ENCODE results near the genes MPDU1 and SHBG.

DNA sequence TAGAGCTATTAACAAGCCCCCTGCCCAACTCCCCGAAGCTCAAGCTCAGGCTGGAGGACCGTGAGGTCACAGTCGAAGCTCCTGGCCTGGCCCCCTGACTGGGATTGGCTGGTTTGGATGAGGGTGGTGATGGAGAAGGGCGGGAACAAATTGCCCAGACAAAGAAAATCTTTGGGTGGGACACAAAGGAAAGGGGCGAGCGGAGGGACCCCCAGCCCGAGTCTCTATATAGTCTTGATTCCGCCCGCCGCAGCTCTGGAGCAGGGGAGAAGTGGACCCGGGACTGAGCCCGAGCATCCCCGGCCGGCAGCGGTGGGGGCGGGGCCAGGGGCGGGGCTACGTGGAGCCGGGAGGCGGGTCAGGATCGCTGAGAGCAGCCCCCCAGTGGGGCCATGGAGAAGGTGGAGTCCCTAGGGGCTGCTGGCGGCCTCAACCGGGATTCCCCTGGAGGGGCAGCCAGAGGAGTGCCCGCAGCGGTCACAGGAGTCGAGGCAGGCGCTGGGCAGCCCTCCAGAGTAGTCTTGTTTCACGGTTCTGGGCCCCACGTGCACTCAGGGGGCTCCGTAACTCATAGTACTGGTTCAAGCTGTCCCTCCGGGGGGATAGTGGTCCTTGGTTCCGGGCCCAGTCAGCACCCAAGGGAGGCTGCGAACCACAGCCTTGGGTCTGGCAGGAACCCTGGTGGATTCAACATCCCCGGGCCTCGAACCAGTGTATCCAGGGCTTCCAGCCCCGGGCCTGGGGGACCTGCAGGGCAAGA, 1.1 kb upstream of the NEURL4 start:
- RRBS, result 15% methylated on average over 15 of the region's 36 CpGs

- RRBS, result no CpG with 5 or more reads among the region's 15 CpGs
These were observed 7.4 kb downstream of the ACAP1 start for GRCh38 chr17:7343622-7344298.

GRCh38 chr17:7404292-7405320, 709 bp upstream of the TMEM256 start:
- RRBS, result 3% methylated on average over 37 of the region's 86 CpGs

DNA sequence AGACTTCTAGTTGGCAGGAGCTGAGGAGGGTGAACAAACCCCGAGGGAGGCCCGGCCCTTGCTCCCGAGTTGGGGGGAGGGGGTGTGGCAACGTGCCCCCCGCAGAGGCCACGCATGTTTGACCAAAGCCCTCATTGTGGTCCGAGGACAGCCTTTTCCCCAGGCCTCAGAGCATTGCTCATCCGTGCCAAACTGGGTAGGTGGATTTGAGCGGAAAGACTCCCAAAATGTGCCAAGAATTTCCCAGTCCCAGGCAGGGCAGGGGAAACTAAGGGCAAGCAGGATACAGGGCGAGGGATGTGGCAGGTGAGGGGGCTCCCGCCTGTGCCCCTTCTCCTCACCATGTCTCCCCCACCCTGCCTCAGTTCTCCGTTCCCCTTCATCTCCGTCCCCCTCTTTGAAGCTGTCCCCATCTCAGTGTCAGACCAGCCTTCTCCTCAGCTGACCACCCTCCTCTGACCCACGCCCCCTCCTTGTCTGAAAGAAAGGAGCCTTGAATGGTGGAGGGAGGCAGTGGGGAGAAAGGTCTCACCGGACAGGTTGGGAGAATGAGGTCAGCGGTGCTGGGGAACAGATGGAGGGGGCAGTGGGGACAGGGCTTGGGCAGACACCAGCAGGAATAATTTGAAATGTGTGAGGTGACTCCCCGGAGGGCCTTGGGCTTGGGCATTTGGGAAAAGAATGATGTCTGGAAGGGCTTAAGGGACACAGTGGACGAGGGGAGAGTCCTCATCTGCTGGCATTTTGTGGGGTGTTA, 1.3 kb upstream of the SPEM1 start:
- RRBS, result 86% methylated on average over 2 of the region's 18 CpGs

GRCh38 chr17:7426139-7426567, 737 bp downstream of the SPEM2 start:
- RRBS, result no CpG with 5 or more reads among the region's 20 CpGs

DNA sequence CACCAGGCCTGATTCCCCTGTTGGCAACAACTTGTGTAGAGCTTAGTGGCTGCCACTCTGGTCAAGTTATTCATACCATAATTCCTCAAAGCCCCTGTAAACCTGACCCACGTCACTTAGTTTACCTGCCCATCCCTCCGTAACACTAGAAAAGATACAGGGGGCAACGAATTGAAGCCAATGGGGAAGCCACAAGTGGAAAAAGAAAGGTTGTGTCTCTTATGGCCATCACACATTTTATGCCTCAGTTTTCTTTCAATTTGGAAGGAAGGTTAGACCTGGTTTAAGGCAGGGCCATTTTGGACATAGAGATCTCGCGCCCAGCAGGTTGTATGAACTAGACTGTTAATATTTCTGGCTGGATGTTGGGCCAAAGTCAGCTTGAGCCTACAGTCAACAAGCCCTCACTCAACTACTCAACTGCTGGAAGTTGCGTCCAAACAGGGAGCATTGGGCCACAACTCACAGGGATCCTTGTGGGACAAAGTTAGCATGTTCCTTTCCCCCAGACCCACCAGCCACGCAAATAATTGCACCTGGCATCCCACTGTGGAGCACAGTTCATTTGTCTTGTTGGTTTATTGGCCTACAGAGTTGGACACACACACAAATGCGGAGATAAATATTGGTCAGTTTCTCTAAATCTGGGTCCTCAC, 14.1 kb downstream of the CHRNB1 start:
- RRBS, result no CpG with 5 or more reads among the region's 8 CpGs

DNA sequence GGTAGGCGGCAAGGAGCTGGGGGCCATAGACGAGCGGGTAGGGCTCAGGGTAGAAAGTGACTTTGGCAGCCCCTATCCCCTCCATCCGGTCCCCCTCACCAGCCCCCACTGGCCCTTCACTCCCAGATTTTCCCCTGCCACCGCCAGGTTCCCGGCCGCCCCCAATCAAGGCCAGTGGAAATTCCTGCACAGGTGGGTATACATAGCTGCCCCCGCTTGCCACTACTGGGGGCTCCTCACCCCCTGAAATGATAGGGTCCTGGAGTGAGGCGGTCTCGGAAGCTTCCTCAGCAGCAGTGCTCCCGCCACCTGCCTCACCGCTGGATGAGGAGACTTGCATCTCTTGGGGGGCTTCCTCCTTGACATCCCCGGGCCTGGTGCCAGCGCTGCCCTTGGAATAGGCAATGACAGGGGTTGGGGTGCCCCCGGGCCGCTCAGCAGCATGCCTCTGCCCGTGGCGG, 17.2 kb downstream of the ZBTB4 start:
- RRBS, result over 99% methylated on average over 5 of the region's 18 CpGs

- RRBS, result no CpG with 5 or more reads among the region's 35 CpGs
These were observed 21.5 kb downstream of the SLC35G6 start for GRCh38 chr17:7502407-7503570.

GRCh38 chr17:7507947-7508664, 26.9 kb downstream of the SLC35G6 start:
- RRBS, result no CpG with 5 or more reads among the region's 17 CpGs

DNA sequence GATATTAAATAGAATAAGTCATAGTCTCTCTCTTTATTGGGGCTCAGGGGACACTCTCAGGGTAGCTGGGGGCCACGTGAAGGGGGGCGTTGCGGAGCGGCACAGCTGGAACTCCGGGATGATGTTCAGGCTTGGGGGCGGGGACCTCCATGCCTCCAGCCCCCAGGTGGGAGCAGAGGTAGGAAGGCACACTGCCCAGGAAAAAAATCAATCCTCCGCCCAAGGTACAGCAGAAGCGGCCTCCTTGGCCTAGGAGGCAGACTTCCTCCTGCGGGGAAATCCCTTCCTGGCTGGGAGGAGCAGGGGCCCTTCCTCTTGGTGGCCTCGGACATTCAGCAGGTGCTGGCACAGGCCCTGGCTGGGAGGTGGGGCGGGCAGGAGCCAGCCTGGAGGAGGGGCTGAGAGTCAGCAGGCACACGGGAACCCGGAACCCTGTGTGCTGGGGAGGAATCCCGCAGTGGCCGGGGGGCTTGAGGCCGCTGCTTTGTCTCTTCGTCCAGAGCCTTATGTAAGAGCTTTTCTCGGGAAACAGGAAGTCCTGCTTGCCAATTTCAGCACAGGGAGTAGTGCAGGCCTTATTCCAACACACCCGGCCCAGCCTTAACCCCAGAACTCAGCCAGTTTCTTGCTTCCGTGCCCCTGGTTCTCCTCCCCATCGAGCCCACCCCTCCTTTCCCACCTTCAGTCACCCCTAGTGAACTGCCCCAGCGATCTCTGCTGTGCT, 520 bp upstream of the TNFSF13 start:
- RRBS, result no CpG with 5 or more reads among the region's 22 CpGs

DNA sequence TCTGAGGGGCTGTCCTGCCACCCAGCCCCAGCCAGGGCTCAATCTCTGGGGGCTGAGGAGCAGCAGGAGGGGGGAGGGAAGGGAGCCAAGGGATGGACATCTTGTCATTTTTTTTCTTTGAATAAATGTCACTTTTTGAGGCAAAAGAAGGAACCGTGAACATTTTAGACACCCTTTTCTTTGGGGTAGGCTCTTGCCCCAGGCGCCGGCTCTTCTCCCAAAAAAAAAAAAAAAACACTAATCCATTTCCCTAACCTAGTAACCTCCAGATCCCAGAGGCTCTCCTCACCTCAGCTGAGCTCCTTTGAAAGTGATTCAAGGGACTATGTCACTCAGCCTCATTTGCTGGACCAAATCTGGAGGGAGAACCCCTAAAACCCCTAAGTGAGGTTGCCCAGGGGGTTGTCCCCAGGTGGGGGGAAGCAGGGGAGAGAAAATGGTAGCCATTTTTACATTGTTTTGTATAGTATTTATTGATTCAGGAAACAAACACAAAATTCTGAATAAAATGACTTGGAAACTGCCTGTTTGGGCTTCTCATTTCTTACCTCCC, 880 bp upstream of the CD68 start:
- RRBS, result no CpG with 5 or more reads among the region's 3 CpGs

- RRBS, result 39% methylated on average over 15 of the region's 75 CpGs
These were observed at the start of gene MPDU1 for GRCh38 chr17:7583202-7584235. Gene MPDU1 (plus strand): TSS chr17:7583852.

- RRBS, result no CpG with 5 or more reads among the region's 13 CpGs
These were observed at the start of gene SHBG for GRCh38 chr17:7629717-7630359. Gene SHBG (plus strand): TSS chr17:7630135.

GRCh38 chr17:7678200-7678440, 9.2 kb downstream of the TP53 start:
- RRBS, result no CpG with 5 or more reads among the region's 4 CpGs

- RRBS, result no CpG with 5 or more reads among the region's 7 CpGs
These were observed 4.8 kb downstream of the KDM6B start for GRCh38 chr17:7838600-7839442.

DNA sequence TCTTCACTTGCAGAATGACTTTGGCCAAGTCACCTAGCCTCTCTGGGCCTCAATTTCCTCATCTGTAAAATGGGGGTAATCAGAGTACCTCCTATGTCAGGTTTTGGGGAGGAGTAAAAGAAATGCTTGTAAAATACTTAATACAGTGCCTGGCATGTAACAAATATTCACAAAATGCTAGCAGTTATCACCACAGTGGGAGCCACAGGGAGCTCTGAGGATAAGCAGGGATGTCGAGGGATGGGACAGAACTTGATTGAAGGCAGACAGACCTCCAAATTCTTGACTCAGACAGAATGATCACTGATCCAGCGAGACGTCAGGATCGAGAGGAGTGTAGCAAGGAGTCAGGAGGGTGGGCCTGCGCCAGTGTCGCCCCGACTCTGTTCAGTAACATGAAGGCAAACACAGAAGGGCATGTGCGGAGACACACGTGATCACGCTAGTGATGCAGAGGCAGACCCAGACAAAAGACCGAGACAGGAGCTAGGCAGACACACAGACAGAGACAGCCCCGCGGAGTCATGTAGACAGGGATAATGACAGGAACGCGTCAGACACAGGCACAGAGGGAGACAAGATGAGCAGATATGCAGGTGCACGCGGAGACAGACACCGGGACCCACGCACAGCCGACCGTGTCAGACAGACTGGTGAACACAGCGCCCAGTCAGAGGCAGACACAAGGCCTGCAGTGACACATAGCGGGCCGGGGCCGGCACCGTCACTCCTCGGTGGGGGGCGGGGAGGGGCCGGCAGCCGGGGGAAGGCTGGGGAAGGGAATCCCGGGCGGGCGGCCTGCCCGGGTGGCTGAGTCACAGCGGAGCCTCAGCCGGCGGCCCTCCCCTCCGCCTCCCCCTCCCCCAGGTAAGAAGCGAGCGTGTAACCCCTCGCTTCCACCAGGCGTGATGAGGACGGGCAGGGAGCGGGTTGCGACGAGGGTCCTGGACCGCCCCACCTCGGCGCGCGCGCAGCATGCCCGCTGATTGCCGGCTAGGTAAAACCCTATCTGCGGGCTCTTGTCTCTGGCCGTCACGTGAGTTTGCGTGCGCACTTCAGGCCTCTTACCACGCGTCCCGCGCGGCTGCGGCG, 7.4 kb downstream of the KDM6B start:
- RRBS, result 6% methylated on average over 13 of the region's 66 CpGs

- RRBS, result 4% methylated on average over 12 of the region's 29 CpGs
These were observed 9.5 kb downstream of the KDM6B start for GRCh38 chr17:7843590-7843897.

DNA sequence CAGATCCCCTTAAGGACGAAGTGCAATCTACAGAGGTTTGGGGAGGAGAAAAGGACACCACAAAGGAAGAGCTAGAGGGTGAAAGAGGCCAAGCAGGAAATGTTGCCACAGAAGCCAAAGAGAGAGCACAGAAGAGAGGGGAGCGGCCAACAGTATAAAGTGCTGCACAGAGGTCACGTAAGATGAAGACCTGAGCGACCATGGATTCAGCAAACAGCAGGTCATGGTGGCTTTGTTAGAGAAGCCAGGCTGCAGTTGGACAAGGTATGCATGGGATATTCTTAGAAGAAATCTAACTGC, 10.3 kb downstream of the CYB5D1 start:
- RRBS, result no CpG with 5 or more reads among the region's 4 CpGs

DNA sequence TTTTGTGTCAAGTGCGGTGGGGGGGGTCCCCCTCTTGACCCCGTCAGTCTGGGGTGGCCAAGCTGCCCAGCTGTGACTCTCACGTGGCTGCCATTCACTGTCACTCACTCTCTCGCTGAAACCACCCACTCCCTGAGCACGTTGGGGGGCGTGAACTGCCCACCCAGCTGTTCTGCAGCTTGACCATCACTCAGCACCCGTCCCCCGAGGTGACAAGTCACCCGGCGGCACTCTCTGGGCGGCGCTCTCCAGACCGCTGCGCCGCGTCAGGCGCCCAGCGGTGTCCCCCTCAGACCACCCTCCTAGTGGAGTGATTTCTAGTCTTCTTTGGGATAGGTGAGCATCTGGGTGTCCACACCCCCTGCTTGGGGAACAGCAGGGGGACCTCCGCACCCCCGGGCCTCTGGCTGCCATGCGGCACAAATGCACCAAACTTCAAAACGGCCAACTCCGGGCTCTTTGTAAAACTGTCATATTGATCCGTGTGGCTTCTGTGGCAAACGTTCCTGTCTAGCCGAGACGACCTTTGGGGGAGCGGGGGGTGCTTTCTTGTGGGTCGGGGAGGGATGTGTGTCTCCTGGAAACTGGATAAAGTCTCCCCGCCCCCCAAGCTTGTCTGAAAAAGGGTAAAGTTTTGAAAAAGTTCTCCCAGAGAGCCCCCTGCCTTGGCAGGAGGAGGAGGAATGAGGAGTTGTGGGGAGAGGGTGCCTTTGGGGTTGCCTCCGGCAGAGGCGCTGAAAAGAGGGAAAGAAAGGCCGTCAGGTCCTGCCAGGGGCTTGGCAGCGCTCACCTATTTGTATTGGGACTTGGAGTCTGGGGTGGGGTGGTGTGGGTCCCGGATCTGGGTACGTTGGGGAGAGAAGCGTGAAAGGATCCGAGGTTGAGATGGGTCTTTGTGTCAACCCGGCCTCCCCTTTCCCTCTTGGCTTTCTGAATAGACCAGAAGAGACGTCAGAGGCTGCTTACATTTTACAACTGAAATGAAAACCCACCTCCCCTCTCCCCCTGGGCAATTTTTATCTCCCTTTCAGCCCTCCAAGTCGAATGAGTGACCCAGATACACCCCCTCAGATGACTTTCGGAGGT, 2.2 kb upstream of the CHD3 start:
- RRBS, result 2% methylated on average over 12 of the region's 42 CpGs